ENCODE measurements around the gene TBCE.

DNA sequence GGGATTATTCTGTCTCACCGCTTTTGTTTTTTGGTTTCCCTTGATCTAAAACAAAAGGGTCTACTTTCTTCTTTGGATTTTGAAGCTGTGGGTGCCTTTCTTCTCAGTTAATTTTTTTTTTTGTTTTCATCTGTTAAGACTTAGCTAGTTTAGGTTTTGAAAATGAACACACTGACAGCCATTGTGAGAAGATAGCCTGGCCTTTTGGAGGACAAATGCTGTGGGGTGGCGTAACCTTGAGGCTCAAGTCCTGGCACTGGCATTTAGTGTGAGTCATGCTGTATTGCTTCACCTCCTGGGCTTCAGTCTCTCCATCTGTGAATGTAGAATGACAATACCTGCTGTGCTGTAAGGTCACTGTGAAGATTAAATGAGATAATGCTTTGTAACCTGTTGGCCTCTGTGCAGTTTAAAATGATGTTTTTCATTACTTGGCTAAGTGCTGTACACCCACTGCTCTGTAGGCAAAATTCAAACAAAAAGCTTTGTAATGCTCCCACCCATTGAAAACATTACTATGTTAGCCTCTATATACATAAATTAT lies 74.2 kb upstream of the IRF2BP2 start:
- PRO-cap = no peak

GRCh38 chr1:234699983-234700539 lies 90.1 kb upstream of the IRF2BP2 start:
- PRO-cap = no peak

- PRO-cap = no peak
These were observed 105.5 kb upstream of the IRF2BP2 start for GRCh38 chr1:234715170-234716160.

- PRO-cap = no peak
These were observed 158.7 kb upstream of the IRF2BP2 start for GRCh38 chr1:234768635-234769054.

GRCh38 chr1:234772252-234773119 lies 162.5 kb upstream of the IRF2BP2 start:
- PRO-cap = no peak

DNA sequence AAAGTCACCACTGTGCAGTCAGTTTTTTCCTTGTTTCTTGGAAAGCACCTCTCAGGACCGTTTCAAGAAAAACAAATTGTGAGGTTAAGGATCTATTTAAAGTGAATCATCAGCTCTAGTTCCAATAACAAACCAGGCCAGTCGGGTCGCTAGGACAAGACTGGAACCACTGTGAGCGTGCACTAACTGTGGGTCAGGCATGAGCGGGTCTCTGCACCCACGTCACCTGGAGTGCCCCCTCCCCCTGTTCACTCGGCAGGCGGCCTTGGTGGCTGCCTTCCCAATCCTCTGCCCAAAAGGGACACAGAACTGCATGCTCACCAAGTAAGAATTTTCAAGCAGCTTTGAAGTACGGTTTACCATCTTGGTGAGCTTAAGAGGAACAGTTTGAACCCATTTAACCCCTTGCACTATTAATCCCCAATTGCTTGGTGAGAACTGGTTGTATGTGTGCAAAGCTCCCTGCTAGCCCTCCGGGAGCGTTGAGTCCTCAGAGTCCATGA lies 199.6 kb upstream of the IRF2BP2 start:
- PRO-cap = no peak

DNA sequence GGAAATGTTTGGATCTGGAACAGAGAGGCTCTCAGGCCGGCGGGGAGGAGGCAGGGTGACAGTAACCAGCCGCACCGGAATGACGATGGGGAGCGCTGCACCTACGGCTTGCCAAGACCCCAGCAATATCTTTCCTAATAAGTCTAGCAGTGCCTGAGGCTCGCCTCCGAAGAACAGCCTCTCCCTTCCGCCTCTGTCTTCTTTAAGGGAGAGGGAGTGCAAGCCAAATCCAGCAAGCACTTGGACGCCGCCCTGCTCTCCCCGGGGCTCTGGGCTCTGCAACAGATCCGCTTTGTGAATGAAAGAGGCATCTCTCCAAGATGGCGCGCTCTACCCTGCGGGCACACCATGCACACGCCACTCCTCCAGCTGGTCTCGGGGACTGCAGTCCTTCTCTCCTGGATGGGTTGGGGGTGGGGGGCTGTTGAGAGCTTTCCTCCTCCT lies 206.5 kb upstream of the IRF2BP2 start:
- PRO-cap = no peak

- PRO-cap = no peak
These were observed 235.2 kb upstream of the IRF2BP2 start for GRCh38 chr1:234845165-234845616.

DNA sequence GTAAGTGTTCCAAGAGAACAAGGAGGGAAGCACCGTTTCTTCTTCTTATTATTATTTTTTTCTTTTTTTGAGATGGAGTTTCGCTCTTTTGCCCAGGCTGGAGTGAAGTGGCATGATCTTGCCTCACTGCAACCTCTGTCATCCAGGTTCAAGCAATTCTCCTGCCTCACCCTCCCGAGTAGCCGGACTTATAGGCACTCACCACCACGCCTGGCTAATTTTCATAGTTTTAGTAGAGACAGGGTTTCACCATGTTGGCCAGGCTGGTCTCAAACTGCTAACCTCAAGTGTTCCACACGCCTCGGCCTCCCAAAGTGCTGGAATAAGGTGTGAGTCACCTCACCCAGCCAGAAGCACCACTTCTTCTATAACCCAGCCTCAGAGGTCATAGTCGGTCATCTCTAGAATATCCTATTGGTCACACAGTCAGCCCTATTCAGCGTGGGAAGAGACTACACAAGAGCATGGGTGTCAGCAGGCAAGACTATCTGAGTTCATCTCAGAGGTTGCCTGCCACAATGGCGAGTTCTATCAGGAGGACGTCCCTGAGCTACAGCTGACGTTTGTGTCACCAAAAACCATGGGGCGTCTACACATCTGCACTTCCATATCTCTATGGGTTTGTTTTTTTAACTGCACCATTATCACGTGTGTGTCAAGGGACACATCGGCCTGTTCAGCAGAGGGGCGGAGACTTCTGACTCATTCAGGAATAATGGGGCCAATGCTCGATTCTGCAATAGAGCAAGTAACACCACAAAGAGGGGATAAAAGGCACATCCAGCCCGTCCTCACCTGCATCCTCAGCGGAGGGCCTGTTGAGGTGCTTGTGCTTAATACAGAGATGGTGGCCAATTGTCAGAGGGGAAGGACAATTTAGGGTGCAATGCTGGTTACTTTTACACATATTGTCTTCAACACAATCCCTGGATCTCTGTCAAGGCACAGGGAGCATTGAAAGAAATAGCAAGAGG lies 256.2 kb upstream of the IRF2BP2 start:
- PRO-cap = no peak

DNA sequence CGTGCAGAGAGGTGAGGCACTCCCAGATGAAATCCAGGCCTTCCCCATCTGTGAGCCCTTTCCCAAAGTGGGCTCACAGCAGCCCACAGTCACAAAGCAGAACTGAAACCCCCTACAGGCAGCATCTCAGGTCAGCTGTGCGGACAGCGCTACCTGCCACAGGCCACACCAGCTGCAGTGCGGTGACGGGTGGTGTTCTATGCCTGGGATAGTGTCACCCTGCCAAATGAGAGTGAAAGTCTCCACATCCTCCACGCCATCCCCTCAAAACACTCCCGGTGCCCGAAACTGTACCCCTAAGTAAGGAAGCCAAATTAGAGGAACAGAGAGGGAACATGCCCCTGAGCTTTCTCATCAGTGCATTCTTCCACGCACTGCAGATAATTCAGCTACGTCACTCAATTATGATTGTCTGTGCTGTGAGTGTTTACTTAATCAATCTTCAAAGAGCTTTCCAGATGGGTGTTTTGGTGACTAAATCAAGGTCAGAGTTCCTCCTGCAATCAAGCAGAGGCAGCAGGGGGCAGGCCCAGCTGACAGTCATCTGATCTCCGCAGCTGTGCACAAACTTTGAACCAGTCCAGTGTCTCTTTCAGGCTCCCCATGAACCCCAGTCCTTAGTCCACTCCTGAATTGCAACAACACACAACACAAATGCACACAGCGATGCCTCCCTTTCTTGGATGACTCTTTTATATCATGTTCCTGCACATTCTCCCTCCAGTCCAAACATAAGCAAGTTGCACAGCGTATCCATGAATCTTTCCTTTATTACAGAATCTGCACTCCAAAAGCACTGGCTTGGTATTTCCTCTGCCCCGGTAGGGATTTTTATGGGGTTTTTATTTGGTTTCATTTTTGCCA lies 150.0 kb downstream of the TOMM20 start:
- PRO-cap = no peak

GRCh38 chr1:234996991-234997775 lies 131.5 kb downstream of the TOMM20 start:
- PRO-cap = no peak

DNA sequence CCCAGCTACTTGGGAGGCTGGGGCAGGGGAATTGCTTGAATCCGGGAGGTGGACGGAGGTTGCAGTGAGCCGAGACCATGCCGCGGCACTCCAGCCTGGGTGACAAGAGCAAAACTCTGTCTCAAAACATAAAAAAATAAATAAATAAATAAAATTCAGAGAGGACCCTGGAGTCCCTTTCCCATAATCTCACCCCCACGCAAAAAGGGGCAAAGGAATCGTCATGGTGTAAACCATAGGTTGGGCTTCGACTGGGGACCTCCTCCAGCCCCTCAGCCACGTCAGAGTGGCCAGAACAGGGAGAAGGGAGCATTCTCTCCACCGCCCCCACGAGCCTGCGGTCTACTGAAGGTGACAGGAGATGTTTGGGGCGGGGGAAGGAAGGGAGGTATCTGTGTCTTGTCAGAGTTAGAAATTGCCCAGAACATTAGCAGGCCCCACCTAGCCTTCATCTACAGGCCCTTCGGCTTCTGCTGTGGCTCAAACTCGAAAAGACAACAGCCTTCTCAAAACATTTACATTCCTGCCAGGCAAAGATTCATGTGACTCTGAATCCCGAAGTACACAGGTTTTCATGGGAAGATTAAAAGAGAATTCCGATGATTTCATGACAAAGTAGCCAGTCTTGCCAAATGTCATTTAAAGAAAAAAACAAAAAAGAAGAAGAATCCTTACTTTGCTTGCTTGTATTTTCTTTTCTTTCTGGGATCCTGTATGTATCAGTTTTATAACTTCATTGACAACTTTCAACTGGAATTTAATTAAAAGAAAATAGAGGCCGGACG lies 128.2 kb downstream of the TOMM20 start:
- PRO-cap = no peak

GRCh38 chr1:235090347-235091319 lies 38.0 kb downstream of the TOMM20 start:
- PRO-cap = bidirectional peak, plus-strand start at chr1:235090626, minus-strand start at chr1:235090498

DNA sequence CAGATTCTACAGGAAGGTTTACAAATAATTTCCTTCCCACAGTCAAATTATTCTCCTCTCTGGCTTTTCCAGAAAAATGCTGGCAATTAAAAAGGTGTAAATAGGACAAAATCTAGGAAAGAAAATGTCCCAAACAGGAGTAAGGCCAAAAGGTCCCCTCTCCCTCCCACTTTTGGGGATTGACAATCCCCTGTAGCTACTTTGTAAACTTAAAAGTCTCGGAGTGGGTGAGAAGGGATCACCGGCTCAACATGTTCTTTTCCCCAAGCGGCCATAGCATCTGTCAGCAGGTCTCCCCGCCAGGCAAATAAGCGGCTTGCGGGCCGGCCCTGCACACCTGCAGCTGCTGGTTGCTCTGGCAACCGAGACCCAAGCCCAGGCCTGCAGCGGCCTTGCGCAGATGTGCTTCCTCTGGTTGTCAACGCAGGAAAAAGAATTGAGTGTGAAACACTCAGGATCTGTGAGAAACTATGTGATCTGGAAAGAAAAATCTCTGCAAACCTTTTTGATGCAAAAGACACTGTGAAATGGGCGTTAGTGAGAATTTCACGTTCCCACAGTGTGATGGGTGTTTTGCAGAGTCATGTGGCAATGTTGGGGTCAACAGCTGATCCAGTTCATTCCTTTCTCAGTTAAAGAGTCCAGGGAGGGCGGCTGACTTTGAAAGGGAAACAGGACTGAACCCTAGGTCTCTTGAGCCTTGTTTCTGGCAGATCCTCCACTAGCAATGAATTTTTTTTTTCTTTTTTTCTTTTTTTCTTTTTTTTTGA lies 28.5 kb downstream of the TOMM20 start:
- PRO-cap = no peak

DNA sequence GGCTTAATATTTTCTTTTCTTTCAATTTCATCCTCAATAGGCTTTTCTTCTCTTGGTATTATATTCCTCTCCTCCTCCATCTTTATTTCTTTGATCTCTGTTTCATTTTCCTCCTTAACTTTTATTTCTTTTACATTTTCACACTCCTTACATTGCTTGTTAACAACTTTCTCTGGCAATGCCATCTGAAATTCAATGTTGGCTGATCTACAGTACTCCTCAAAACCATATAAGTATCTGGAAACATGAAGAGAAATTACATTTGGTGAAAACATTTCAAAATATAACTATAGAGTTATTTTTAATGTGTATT lies 59.2 kb upstream of the RBM34 start:
- PRO-cap = no peak

DNA sequence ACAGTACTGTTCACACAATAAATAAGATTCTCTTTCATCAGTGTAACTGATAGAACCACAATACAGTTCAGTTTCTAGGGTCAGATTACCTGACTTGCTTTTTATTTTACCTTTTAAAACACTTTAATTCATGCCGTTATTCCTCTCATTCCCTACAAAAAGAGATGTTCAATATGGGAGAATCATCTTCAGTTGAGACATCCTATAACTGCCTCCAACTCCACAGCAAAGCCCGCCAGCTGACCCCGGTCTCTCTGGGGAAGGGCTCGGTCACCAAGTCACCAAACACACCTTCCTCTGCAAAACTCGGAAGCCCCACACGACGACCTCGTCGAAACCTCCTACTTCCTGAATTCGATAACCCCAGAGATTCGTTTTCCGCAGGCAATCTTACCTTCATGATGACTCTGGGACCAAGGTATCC lies 1.4 kb downstream of the ARID4B start:
- PRO-cap = no peak

DNA sequence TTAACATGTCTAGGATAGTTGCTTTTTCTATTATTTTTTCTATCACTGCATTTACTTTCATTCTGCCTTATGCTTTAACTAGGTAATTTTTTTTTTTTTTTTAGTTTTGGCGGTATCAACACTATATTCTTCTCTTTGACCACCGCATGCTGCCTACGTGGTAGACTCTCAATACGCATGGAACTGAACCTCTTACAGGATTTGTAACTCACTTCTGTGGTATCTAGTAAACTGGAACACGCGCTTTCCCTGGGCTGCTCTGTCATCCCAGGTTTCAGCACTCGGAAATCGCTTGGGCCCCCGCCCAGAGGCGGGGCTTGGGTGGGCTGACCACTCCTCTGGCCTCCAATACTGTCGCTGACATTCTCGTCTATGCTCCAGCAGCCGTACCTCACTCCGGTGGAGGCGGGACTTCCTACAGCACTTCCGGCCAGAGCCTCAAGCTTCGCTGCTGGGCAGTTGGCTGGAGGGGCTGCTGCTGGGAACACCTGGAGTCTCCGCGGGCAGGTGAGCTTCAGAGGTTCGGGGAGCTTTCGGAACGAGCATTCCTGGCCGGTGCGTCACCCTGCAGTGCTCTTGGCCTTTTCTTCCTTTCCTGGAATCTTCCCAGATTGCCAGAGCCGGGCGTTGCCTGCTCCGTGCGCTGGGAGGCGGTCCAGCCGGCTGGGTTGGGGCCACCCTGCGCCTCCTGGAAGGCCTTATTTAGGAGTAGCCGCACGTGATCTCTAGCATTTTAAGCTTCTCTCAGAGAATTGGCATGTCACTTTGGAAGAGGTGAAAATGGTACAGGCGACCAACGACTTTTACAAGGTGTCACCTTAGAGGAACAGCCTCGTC lies at the start of gene TBCE:
Gene TBCE (plus strand): TSS at position 430 of the 837 bp plus-strand sequence.
- PRO-cap = bidirectional peak, plus-strand start at position 458 of the sequence, minus-strand start at position 261 of the sequence; bidirectional peak, plus-strand start at position 591 of the sequence, minus-strand start at position 652 of the sequence

- PRO-cap = no peak
These were observed 14.5 kb downstream of the B3GALNT2 start for GRCh38 chr1:235489556-235490367.

DNA sequence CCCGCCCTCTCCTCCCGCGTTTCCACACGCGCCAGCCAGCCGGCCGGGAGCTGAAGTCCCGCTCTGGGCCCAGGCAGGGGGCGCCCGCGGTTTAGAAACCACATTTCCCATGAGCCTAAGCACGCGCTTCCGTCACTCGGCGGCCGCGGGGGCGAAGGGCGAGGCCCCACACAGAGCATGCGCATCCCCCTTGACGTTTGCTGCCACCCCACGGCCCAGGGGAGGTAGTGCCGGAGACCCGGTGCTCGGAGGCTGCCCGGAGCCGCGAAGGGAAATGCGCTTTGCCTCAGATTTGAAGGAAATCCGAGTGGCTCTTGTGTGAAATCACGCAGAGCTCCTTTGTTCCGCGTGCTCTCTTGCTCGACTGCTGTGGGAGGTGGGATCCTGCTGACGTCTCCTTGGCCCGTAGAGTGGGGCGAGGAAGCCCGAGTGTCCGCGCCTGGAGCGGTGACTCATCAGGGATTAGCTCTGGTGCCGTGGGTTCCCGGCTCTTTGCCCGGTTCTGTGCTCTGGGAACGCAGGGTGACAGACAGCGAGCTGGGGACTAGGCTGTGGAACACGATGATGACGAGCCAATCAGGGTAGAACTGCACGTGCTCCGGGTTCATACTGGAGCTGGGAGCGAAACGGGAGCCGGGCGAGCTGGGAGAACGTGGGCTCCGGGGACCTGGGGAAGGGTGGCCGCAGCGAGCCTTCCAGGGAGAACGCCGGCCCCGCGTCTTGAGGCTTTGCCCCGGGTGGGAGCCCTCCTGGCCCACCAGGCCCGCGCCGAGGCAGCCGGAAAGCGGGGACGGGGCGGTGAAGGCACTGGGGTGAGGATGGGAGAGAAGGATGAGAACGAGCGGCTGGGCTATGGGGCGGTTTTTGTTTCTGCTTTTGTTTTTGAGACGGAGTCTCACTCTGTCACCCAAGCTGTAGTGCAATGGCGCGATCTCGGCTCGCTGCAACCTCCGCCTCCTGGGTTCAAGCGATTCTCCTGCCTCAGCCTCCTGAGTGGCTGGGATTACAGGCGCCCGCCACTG lies 581 bp upstream of the B3GALNT2 start:
- PRO-cap = bidirectional peak, plus-strand start at position 223 of the sequence, minus-strand start outside the sequence; bidirectional peak, plus-strand start at position 691 of the sequence, minus-strand start at position 506 of the sequence

- PRO-cap = no peak
These were observed 17.1 kb downstream of the GNG4 start for GRCh38 chr1:235632588-235632874.